Placental epithelial cell (primary cell): ENCODE measurements around a stretch of chr10.

DNA sequence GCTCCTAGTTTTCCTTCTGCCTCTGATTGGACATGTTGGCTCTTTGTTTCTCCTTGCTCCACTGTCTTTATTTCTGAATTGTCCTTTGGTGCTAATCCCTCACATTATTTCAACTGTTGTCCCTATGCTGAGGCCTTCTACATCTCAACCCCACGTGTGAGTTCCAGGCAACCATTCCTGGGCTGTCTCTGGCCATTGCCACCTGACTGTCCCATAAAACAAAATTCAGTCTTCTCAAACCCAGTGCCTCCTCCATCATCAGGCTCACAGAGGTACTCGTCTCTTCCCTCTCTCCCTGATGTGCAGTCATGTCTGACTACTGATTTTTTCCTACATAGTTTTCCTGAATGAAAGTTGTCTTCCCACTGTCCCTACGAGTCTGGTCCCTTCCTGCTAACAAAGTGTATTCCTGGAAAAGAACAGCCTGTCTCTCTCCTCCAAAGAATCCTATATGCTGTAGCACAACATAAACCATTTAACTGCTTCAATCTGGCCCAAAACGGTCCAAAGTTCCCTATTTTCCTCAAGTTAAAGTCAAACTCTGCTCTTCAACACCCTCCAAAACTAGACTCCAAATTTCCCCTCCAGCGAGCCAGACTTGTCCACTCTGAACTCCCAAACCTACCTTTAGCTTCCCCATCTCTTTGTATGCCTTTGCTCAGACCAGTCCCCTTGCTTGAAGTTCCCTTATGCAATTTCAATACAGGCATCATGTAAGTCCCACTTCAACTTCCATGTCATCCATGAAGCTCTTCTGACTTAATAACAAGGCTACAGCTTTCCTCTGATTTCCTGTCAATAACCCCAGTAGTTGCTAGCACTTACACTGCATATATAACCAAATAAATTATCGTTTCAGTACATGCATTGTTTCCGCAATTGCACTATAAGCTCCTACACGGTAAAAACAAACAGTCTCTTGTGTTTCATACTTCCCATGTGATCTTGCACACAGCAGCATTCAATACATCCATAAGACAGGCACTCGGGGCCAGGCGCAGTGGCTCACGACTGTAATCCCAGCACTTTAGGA, 41.8 kb downstream of the FBXW4 start:
- CAGE, long polyA plus RNA = no peak

- CAGE, long polyA plus RNA = no peak
Measured at GRCh38 chr10:101781262-101781811, 1.9 kb downstream of the NPM3 start.

DNA sequence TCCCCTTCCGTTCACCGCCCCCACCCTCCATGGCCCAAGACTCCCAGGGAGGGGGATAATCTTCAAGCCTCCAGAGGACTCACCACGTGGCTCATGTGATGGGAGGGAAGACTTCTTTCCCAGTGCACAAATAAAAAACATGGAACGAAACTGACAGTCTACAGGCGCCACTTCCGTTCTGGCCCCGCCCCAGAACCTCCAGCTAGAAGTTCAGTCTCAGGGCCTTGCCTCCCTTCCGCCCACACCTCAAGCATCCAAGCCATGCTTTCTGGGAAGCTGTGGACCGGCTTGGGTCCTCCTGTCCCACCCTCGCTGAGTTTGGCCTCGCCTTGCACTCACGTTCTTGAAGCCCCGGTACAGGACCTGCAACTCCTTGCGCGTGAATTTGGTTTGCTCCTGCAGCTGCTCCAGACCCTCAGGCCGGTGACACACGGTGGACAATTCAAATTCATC, 10.5 kb upstream of the OGA start:
- CAGE, long polyA plus RNA = no peak

- CAGE, long polyA plus RNA = no peak
Measured at GRCh38 chr10:102188244-102188583, 36.0 kb downstream of the NOLC1 start.

DNA sequence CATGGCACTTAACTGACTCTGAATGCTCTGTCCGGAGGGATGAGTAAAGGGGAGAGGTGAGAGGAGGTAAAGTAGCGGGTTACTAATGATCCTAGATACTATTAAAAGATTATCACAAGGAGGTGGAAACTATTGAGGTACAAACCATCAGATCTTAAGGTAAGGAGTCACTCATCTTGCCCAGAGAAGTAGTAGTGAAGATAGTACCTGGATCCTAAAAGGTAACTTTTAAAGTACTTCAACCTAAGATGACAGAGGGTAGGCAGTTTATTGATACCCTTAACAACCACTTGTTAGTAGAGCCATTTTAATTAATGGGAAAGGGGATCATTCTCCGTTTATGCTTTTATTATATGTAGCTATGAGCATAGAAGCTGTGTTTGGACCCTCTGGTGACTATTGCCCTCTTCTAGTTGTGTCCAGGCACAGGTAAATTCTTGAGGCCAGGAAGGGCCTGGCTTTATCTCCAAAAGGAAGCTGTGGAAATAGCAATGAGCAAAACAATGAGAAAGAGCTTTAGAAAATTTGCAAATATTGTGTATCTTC, 37.7 kb downstream of the GBF1 start:
- CAGE, long polyA plus RNA = no peak

DNA sequence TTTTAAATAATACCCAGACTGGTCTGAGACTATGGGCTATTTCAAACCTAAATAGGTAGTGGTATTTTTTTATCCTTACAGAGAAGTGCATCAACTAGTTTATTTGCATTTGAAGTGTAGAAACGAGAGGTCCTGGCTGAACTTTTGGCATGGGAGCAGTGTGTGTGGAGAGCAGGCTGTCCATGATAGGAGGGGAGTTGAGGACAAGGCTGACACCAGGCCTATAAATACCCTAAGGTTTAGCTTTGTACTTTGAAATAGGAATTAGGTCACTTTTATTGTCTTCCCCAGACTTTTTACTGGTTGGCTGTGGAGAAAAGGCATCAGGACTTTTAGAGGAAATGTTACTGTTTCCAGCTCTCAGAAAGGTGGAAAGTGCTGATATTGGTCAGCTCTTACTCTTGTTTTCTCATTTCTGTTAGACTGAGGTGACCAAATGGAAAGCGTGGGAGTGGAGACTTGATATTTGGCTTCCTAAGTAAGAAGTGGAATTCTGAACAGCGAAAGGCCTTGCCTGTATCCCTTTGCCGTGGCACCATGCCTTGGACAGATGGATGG, 45.9 kb downstream of the GBF1 start:
- CAGE, long polyA plus RNA = no peak

DNA sequence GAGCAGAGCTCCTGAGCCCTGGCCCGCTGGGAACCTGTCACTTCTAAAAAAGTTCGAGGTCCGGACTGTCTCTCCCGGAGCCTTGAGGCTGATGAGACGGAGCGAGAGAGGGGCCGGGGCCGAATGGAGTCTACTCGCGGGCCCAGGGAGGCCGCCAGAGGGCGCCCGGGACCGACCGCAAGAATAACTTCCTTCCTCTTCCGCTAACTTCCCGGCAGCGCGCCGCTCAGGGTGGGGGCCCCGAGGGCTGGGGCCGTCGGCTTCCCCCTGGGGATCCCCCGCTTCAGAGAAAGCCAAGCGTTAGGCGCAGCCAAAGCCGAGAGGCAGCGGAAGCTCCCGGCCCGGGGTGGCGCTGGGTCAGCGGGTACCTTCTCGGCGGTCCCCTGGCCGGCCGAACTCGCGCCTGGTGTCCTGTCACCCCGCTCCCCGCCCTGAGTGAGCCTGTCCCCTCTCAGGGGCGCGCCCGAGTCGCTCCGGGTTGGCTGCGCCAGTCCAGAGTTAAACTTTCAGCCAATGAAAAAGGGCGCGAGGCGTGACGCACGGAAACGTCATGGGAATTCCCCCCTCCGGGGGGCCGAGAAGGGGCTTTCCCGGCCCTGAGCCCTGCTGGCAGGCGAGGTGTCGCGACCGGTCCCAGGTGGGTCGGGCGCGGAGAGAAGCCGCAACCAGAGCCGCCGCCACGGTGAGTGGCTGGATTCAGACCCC, 1.4 kb upstream of the NFKB2 start:
- CAGE, long polyA plus RNA = no peak

- CAGE, long polyA plus RNA = no peak
Measured at GRCh38 chr10:102449404-102450286, 1.7 kb downstream of the C10orf95 start.

DNA sequence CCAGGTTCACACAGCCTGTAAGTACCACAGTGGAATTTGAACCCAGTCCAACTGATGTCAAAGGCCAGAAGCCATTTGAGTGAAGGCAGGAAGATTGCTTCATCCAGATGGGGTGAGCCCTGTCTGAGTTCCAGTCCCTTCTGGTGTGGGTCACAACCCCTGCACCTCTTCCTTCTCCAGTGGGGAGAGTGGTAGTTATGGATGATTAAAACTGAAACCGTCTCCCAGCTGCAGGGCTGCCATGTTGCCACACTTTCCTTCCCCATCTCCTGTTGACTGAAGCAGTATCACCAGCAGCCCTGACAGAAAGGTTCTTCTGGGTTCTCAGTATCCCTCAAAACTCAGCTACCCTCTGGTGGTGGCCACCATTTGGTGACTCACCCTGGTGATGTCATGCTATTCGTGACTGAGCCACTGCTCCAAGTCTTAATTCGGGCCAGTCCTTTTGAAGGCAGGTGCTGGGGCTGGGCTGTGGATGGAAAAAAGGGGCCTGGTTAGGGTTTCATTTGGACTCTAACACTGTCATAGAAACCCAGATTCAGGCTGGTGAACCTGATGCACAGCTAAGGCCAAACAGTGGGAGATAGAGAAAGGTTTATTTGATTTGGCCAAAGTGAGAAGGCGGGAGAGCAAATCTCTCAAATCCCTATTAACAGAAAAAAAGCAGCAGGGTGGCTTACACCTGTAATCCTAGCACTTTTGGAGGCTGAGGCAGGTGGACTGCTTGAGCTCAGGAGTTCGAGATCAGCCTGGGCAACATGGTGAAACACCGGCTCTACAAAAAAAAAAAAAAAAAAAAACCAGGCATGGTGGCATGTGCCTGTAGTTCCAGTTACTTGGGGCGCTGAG, 1.6 kb upstream of the C10orf95 start:
- CAGE, long polyA plus RNA = no peak

GRCh38 chr10:102473305-102473888, 12.2 kb downstream of the MFSD13A start:
- CAGE, long polyA plus RNA = no peak

GRCh38 chr10:102475299-102476055, 14.3 kb downstream of the MFSD13A start:
- CAGE, long polyA plus RNA = no peak

DNA sequence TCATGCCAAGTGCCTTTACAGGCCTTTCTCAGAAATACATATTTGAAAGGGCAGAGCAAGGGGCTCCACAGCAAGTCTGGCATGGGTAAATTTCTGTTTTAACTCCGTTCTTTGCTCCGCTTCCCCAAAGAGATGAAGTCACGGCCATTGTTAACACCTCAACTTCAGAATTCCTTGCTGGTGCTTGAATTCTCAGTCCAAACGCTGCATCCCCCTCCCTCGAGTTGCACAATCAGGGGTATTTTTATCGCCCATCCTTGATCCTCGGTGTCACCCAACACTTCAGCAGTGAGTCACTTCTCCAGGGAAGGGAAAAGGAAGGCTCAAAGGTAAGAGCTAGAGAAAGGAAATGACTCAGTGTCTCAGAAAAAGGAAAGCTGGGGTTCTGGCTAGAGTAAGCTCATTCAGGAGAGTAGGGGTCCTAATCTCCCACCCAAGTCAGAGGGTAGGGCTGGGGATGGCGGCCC, 39.9 kb upstream of the TRIM8 start:
- CAGE, long polyA plus RNA = no peak

- CAGE, long polyA plus RNA = no peak
Measured at GRCh38 chr10:102628303-102628672, 16.0 kb upstream of the TRIM8 start.

GRCh38 chr10:102641853-102642240, 2.4 kb upstream of the TRIM8 start:
- CAGE, long polyA plus RNA = no peak

DNA sequence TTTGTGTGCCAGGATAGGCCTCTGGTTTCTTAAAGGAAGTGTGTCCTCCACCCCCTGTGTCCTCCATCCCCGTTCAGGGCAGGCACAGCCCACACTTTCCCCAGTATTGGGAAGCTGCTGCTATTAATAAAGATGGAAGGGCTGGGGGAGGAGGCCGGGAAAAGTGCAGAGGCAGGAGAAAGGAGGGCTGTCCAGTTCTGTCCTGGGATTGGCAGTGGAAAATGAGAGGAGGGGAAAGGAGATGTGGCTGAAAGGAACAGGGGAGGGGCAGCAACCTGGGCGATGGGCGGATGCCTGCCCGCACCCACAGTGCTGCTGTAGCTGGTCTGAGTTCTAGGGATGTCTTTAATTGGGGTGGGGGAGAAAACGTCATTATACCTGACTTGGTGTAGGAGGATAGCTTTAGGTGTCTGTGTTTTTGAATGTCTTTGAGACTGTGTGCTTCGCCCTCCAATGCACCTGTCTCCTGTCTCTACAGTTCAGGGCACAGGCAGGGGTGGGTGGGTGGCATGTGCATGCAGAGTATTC, 2.4 kb downstream of the TRIM8 start:
- CAGE, long polyA plus RNA = no peak

- CAGE, long polyA plus RNA = no peak
Measured at GRCh38 chr10:102667966-102668495, 23.8 kb downstream of the TRIM8 start.

- CAGE, long polyA plus RNA = no peak
Measured at GRCh38 chr10:102670883-102671223, 26.6 kb downstream of the TRIM8 start.

- CAGE, long polyA plus RNA = no peak
Measured at GRCh38 chr10:102674970-102675880, 30.9 kb downstream of the TRIM8 start.

DNA sequence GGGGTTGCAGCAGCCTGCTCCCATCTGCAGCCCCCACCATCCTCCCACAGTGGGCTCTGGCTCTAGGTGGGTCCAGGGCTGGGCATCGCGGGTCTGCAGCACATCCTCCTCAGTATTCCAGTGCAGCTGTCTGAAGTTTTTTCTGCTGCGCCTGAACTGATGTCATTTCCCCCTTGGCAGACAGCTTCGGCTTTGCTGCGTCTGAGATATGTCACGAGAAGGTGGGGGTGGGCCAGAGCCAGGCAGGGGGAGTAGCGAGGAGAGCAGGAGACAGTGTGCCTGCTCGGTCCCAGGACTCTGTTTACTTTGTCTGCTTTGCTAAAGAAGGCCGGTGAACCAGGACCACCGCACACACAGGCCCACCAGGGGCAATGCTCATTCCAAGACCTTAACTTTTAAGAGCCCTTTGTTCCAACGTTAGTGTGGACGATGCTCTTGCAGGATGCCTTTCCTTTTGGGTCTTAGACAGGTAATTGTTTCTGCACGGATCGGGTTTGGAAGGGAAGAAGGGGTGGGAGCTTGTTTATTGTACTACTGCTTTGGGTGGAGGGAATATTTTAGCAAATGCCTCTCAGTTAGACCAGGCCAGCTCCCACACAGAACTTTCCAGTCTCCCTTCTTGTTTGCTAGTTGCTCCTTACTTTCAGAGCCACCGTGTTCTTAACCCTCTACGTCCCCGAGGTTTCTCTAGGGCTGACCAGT, 32.4 kb downstream of the WBP1L start:
- CAGE, long polyA plus RNA = no peak

DNA sequence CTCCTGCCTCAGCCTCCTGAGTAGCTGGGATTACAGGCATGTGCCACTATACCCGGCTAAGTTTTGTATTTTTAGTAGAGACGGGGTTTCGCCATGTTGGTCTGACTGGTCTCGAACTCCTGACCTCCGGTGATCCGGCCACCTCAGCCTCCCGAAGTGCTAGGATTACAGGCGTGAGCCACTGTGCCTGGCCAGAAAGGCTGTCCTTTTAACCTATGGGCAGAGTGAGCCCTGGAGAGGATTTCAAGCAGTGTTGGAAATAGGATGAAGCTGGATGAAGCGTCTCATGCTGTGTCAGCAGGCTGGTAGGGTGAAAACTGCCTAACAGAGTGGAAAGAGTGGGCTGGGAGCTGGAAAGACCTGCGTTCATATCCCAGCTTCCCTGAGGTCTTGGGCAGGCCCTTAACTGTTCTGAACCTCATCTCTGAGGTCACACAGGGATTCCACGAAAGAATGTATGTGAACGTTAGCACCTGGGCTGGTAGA, 34.0 kb downstream of the WBP1L start:
- CAGE, long polyA plus RNA = no peak